ENCODE measurements around a stretch of chr16.

DNA sequence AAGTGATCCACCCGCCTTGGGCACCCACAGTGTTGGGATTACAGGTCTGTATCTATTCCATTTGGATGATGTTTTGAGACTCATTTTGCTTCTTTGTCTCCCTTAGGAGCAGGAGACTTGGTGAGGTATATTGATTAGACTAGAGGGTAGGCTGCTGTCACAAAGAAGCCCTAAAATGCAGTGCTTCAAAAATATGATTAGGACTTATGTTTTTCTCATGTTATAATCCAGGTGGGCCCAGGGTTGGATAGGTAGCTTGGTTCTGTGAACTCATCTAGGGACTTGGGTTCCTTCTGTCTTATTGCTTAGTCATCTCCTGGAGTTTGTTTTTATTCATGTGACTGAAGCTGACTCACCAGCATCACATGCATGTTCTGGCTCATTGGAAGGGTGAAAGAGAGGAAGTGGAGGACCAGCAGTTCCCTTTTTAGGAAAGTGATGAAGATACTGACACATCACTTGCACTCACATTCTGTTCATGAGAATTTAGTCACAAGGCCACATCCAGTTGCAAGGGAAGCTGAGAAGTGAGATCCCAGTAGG is 95.8 kb downstream of the NPIPB5 start:
- PRO-cap, result no peak

DNA sequence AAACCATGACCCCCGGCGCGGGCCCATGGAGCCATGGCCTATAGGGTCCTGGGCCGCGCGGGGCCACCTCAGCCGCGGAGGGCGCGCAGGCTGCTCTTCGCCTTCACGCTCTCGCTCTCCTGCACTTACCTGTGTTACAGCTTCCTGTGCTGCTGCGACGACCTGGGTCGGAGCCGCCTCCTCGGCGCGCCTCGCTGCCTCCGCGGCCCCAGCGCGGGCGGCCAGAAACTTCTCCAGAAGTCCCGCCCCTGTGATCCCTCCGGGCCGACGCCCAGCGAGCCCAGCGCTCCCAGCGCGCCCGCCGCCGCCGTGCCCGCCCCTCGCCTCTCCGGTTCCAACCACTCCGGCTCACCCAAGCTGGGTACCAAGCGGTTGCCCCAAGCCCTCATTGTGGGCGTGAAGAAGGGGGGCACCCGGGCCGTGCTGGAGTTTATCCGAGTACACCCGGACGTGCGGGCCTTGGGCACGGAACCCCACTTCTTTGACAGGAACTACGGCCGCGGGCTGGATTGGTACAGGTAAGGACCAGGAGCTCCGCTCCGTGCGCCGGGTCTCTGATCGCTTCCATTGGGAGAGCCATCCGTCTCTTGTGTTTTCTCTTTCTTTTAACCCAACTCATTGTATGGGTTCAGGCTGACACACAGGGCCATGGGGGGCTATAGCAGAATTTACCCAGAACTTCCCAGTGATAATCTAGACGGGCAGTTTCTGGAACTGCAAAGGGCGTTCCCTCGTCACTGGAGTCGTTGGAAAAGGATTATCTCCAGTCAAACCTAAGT is 805 bp downstream of the HS3ST2 start:
- PRO-cap, result unidirectional peak, minus-strand start at position 196 of the sequence; unidirectional peak, minus-strand start at position 225 of the sequence

DNA sequence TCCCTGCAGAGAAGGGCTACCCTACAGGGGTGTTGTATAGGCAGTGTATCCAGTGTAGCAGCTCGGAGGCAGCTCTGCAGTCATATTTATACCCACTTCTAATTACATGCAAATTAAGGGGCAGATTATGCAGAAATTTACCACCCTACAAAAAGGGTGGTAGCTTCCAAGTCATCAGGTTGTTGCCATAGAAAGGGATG is 98.5 kb downstream of the HS3ST2 start:
- PRO-cap, result no peak

- PRO-cap, result no peak
Measured at GRCh38 chr16:23348558-23349025, 46.5 kb downstream of the SCNN1B start.

DNA sequence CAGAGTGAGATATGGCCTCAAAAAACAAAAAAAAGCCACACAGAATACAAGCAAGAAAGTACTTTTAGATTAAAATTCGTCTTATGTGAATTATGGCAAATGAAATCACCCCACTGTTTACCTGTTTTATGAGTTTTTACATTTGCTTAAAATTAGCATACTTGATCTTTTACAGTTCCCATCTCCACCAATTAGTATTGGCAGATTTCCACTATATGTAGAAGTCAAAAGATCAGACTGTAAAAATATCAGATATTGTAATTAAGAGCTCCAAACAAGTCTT is 12.9 kb upstream of the COG7 start:
- PRO-cap, result no peak

DNA sequence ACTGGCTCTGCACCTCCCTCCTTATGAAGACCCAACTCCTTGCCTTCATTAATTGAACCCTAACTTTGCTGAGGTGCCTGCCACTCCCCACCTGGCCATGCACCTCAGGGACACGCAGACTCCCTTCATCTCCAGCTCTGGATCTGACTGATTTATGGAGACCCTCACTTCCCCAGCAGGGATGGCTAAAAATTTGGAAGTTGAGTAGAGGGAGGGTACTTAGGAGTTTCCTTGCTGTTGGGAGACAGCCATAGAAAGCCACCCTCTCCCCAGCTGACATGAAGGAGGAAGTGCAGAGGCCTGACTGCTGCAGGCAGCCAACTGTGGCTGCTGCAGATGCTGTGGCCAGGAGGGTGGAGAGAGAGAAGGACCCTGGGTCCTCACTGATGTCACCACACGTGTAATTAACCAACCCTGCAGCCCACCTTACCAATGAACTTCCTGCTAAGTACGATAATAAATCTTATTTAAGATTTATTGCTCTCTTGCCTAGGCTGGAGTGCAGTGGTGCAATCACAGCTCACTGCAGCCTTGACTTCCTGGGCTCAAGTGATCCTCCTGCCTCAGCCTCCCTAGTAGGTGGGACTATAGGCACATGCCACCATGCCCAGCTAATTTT is 6.4 kb upstream of the GGA2 start:
- PRO-cap, result no peak

DNA sequence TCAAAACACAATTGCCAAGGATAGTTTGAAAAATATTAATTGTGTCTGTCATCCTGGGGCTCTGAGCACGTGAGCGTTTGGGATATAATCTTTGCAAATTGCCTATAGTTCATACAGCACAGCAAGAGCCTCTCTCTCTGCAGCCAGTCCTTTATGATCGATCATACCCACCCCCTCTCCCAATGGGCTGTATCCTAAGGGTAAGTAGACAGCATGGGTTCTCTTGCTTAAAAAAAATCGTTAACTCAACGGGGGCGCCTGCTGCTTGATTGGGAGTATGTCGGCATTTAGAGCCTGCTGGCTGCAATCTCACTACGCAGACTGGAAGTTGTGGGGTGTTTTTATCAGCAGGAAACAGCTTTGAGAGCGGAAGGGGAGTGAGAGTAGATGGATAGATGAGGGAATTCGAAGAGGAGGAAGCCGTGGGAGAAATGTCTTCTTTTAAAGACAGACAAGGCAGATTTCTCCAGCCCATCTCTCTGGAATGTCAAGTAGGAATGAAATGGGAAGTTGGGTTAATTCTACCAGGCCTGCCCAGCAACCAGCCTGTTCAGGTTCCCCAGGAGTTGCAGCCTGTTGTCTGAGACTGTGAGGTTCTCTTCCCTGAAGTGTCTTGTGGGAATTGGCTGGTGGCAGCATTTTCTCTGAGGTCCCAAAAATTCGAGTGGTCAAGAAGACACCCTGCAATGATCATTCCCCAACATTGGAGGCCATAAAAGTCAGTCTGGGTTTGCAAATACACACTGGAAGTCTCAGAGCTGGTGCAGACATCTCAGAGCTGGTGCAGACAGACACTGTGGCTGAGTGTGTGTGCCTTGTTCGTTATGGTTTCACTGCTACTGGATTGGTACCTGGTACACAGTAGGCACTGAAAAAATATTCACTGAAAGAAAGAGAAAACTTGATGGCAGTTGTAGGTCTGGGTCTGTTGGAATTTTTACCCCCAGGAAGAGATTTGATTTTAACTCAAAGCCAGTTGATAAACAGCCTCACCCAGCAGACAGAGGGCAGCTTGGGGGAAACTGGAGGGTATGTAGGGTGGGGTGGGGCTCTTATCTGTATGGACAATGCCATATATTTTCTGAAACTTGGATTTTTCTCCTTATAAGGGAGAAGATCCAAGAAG is 65.7 kb downstream of the PRKCB start:
- PRO-cap, result no peak

DNA sequence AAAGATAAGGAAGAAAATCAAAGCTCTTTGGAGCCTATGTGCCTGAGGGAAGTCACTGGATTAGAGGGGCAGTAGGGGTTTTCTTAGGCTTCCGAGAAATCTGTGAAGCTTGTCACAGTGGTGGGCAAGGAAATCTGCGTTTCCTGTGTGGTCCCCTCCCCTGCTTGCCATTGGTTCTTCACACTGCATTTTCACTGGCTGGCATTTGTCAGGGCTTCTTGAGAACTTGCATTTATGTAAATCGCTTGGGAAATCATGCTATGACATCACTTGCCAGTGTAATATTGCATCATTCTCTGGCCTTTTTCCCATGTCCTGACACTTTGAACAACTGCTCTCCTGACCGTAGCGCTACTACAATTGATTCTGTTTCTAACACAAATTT is 1.8 kb downstream of the CACNG3 start:
- PRO-cap, result no peak

DNA sequence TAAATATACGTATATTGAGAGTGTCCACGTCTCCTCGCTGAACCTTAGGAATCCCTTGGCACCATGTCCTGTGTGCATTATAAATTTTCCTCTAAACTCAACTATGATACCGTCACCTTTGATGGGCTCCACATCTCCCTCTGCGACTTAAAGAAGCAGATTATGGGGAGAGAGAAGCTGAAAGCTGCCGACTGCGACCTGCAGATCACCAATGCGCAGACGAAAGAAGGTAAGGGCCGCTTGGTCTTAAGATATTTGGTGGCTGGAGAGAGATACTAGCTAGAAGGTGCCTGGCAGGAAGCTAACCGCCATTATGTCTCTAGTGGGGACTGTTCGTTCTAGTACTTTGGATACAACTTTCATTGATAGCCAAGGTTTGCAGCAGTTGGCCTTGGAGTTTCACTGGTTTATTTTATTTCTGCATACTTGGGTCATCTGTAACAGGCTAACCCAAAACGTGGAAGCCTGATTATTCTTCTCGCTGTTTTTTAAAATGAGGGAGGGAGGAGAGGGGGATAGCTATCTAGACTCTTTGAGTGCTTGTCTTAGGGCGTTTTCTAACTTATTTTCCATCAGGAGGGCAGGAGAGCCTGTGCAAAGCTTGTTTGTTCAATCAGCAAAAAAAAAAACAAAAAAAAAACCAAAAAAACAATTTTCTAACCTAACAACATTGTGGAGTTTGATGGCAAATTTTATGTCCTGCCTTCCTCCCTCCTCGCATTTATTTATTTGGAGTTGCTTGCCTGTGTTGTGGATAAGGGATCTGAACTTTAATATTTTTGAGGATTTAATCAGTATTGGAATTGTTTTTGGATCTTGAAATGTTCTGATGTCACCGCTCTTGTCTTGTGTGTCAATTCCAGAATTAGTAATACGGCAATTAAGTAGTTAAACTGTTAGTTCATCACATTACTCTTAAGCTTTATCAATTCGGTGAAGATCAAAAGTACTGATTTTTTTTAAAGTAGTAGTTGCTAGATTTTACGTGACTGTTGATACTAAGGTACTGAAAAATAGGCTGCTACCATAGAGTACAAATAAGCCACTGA is 1.5 kb downstream of the RBBP6 start:
- PRO-cap, result unidirectional peak, minus-strand start at position 315 of the sequence

- PRO-cap, result no peak
Measured at GRCh38 chr16:24731048-24731633, 1.7 kb downstream of the TNRC6A start.

GRCh38 chr16:24782478-24782719 is 52.9 kb downstream of the TNRC6A start:
- PRO-cap, result no peak

GRCh38 chr16:24802129-24803112 is 43.3 kb upstream of the SLC5A11 start:
- PRO-cap, result no peak

DNA sequence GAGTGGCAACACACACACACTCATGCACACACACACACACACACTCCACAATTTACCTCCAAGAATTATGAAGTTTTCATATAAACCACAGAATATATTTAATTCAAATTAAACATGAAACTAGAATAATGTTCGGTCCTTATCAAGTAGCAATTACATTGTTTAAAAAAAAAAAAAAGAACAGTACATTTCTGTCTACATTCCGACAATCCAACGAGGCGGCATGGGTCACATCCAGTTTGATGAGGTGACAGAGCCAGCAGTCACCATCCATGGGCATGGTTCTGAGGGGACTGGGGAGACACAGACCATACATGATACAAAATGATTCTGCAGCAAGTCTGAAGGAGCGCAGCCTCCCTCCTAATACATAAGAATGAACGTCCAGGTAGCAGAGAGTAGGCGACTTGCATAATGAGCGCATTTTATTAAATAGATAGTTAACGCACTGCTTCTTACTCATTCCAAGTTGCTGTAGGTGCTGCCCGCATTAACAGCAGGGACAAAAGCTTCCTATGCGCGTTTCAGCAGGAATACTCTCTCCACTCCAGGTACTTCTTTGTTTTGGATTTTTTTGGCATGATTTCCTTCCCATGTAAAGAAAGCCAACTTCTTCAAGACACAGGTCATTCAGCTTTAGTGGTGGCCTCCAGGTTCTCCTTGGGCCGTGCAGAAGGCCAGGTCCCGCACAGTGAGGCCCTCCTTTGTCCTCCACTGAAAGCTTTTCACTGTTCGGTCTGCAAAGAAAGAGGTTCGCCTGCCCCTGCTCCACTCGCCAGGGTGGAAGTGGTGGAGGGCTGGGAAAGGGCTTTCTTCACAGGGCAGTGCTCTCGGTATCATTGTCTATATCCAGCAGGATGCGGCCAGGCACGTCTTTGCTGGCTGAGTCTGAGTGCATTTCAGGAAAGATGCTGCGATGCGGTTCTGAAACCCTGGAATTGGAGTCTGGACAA is 73.8 kb downstream of the SLC5A11 start:
- PRO-cap, result no peak

GRCh38 chr16:25050411-25050766 is 35.2 kb upstream of the ARHGAP17 start:
- PRO-cap, result no peak

- PRO-cap, result no peak
Measured at GRCh38 chr16:25246656-25247291, 10.9 kb downstream of the ZKSCAN2 start.

DNA sequence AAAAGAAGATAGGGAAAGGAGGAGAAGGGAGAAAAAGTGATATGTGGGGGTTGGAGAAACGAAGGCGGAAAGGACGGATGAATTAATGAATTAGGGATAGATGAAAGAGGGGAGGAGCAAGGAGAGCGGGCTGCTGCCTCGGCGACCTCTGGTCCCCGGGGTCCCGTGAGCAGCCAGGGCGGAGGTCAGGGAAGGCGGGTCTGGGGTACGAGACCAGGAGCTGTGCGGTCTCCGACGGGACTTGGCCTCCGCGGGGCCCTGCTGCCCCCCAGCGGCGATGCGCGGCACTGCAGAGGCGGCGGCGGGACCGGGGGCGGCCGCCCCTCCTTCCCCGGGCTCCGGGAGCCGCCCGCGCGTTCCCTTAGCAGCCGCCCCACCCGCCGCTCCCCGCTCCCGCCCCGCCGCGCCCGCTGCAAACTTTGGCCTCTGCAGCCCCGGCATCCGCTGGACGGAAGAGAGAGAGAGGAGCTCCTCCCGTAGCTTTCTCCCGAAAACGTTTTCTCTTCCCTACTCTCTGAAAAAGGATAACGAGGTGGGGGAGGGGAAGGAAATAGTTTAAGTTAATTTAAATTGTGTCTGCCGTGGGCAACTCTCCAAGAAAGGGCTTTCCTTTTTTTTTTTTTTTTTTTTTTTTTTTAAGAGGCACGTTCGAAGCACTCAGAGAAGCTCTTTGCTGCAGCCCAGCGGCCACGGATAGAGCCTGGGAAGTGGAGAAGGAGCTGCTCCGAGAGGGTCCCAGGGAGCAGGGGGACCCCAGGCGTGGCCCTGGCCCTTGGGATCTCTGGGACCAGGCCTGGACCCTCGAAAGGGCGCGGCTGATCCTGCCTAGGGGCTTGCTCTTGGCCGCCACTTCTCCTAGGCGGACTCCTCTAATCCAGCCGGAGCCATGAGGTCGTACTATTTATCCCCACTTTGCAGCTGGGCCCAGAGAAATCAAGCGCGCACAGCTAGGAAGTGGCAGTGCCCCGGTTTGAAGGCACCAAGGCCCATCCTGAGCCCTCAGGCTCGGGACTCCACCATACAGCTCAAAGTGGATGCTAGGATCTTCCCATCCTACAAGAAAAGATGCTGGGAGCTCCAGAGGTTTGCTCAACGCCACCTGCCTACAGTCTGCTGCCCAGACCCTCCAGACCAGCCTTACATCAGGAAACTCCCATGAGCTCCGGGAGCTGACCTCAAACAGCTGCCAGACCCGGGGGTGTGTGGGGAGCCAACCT is 43.2 kb downstream of the C16orf82 start:
- PRO-cap, result no peak

DNA sequence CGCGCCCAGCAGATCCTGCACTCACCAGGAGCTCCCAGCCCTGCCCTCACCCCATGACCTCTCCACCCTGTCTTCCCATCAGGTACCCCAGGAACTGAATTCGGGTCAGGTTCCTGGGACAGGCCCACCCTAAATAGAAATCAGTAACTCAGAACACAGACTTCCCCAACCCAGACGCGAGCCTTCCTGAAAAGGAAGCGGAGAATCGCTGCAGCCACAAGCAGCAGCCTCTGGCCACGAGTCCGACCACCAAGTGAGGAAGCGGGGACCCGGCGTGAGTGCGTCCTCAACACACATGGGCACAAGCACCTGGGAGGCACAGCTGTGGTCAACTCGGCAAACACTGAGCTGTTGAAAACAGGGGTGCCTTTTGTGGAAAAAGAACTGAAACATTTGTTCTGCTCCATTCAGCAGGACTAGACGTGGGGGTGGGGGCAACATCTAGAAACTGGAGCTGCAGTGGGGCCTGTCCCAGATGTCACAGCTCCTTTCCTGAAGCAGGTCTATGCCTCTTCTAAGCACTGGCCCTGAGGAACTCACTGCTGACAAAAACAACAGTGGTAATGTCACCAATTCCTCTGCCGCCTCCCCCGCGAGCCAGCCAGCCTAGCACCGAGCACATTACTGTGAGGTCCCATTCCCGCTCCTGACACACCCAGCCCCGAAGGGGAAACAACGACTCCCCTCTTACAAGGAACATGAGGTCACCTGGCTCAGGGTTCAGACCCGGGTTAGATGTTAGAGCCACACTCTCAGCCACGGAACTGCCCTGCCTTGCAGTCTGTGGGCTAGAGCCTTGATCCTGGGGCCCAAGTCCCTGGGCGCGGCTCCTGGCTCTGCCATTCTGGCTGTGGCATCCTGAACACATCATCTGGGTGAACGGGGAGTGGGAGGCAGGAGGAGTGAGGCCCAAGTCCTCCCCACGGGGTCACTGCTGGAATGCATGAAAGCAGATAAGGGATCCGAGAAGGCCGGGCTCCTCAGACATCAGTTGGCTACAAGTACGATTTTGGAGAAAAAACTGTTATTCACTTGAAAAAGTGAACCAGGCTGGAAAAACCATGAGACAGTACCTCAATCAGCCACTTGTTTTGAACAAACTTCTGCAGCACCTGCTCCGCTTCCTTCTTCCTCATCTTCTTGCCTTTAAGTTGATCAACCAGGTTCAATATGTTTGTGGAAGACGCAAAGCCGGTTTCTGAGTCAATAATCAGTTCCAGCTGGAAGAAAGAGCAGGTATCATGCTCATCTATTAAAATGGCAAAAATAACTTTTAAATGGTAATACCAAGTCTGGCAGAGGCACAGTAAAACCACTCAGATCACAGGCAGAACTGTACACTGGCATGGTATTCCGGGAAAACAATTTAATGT is 29.1 kb downstream of the KDM8 start:
- PRO-cap, result no peak

DNA sequence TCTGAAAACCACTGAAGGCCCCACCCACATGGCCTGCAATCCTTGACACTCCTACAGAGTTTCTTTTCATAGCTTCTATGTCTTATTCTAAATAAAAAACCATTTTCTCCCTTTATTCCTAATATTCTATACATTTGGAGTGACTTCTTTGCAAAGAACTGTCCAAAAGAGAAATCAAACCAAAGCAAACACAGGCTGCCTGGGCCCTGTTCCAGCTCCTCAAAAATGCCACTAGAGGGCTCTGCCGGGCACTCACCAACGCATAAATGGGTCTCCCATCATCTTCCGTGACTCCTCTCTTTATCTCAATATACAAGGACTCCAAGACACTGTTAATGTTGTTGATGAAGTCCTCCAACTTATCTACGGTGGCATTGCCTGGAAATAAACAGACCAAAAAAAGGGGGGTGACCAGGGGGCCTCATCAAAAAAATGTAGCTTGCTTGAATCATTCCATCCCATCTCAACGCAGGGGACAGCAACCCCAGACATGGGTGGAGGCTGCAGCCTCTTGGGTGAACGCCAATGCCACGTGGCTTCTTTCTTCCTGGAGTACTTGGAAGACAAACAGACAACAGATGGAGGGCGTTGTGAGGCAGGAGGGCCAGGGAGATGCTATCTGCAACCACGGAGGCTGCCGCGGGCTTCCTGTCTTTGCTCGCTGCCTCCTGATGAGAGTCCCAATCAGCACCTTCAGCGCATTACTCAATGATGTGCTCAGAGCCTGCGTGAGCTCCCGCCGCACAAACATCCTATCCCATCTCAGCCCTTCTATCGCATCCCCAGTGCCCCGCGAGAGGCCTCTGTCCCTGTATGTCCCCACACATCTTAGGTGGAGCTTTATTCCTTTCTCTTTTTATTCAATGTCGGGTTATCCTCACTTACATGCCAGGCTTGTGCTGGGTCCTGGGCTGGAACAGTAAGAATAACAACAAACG is 31.9 kb downstream of the KDM8 start:
- PRO-cap, result no peak

GRCh38 chr16:27347902-27348612 is 34.3 kb downstream of the IL4R start:
- PRO-cap, result no peak

GRCh38 chr16:27374150-27374661 is 27.8 kb upstream of the IL21R start:
- PRO-cap, result no peak

All from tibial artery (tissue), 1 donor.